ENCODE data around the genes KCNAB1 and SSR3.

DNA sequence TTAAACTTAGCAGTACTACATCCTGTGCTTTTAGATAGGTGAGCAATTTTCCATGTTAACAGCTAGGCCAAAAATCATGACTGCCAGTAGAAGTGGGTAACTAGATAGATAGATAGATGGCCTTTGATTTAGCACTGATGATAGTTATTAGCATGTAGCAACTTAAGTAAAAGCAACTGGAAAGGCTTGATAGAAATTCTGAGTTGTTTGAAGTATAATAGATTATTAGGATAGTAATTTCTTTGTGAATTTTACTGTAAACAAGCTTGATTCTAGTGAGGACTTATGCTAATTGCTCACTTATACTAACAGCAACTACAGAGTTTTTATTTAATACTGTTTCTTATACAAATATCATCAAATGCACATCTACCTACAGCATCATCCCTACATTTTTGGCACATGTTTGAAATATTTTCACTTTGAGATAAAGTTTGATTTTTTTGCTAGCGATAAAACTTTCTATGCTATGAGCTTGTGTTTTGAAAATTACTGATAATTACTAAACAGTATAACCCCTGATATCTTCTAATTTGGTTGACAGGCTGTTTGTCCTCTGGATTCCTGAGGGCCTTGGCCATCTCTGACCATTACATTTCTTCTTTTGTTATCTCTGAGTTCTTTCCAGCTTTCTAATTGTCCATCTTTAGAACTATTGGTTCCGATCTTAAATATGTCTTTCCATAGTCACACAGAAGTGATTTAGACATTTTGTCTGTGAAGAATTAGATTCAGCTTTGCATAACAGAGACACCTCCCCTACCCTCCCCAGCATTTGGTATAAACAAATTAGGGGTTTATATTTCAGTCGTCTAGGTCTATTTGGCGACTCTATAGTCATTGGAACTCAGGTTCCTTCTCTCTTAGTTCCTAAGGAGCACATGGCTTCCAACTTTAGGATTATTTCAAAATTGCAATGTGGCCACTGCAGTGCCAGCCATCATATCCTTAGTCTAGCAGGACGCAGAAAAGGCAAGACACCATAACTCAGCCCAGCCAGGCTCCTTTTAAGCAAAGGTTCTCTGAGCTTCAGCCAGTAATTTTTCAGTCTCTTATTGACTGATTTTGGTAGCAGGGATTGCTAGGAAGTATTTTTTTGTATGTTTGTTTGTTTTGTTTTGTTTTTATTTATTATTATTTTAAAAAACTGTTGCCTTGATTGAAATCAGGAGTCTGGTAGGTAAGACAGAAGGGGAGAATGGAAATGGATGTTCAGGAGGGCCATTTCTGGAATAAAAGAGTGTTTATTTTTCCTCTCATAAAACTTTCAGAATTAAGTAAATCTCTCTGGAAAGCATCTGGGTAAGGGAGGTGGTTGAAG, 37.2 kb downstream of the MBNL1 start:
- PRO-cap = no peak

GRCh38 chr3:152322594-152323176, 54.0 kb downstream of the MBNL1 start:
- PRO-cap = no peak

- PRO-cap = no peak
These were observed 113.1 kb downstream of the MBNL1 start for GRCh38 chr3:152381752-152382280.

GRCh38 chr3:152604251-152604681, 230.7 kb upstream of the P2RY1 start:
- PRO-cap = no peak

- PRO-cap = no peak
These were observed 74.5 kb downstream of the P2RY1 start for GRCh38 chr3:152909297-152910026.

DNA sequence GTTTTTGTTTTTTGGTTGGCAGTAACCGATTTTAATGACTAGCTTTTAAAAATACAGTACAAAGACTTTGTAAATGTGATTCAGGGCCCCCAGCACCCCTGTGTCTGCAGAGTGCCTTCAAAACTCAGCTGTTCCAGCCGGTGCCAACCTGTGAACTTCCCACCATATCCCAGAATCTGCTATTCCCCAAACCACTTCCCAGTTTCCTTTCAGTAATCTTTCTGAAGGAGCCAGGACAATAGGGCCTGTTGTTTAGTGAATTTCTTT, 2.1 kb downstream of the RAP2B start:
- PRO-cap = unidirectional peak, minus-strand start at position 158 of the sequence

DNA sequence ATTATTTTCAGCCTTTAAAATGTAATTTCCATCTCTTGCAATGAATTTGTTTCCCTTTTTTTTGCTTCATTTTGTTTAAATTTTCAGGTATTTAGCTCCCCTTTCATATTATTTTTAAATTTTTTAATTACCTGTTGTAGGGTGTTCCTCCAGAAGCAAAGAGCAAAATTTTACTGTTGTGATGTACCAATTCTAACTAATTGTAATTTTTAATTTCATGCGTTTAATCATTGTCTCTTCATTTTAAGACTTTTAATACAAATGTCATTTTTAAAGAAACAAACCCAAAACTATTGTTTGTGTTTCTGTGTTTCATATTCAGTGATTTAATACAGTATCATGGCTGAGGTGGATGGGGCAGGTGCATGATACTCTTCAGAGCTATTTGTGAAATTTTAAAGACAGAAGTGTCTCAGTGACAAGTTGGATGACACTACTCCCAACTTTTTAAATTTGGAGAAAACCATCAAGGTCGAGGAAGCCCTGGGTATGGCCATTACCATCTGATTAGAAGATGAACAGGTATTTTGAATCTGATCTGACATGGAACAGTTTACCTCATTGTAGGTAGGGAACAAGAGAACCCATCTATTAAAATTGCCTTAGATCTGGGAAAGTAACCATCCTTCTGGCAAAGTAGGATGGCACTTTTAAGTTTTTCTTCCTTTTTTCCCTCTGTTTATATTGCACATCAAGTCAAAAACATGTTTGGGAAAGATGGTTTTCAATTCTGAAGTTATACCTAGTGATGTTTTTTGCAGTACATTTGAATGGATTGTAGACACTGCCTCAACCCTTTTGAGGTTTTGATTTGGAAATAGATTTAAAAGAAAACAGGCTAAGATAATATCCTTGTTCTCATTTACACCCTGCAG, 2.7 kb downstream of the RAP2B start:
- PRO-cap = no peak

DNA sequence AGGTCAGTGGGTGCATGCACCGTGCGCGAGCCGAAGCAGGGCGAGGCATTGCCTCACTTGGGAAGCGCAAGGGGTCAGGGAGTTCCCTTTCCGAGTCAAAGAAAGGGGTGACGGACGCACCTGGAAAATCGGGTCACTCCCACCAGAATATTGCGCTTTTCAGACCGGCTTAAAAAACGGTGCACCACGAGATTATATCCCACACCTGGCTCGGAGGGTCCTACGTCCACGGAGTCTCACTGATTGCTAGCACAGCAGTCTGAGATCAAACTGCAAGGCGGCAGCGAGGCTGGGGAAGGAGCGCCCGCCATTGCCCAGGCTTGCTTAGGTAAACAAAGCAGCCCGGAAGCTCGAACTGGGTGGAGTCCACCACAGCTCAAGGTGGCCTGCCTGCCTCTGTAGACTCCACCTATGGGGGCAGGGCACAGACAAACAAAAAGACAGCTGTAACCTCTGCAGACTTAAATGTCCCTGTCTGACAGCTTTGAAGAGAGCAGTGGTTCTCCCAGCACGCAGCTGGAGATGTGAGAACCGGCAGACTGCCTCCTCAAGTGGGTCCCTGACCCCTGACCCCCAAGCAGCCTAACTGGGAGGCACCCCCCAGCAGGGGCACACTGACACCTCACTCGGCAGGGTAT, 344.6 kb downstream of the RAP2B start:
- PRO-cap = no peak

- PRO-cap = no peak
These were observed 379.8 kb downstream of the RAP2B start for GRCh38 chr3:153541818-153542329.

GRCh38 chr3:153624099-153624724, 462.2 kb downstream of the RAP2B start:
- PRO-cap = no peak

GRCh38 chr3:153624725-153625001, 462.6 kb downstream of the RAP2B start:
- PRO-cap = no peak

DNA sequence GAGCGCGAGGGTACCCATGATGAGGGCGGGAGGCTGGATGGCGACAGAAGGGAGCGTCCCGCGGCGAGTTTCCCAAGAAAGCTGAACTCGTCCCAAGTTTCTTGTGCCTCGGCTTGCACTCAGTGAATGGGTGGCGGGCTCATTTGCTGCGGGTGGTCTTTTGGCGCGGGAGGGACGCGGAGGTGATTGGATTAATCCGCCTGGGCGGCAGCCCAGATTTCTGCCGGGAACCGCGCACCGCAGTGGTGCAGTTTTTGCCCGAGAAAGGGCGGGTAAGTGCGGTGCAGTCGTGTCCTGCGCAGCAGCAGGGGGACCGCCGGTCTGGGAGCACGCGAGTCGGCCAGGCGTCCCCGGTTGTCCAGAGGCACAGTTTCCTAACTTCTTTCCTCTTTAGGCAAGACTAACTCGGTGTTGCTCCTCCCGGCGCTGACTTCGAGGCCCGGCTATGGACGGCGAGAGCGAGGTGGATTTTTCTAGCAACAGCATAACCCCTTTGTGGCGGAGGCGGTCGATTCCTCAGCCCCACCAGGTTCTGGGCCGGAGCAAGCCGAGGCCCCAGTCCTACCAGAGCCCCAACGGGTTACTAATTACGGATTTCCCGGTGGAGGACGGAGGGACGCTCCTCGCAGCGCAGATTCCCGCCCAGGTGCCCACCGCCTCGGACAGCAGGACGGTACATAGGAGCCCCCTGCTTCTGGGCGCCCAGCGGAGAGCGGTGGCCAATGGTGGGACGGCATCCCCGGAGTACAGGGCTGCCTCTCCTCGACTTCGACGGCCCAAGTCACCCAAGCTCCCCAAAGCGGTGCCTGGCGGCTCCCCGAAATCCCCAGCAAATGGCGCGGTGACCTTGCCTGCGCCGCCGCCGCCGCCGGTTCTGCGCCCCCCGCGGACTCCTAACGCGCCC, 610 bp downstream of the ARHGEF26 start:
- PRO-cap = unidirectional peak, plus-strand start at position 215 of the sequence; unidirectional peak, plus-strand start at position 301 of the sequence

DNA sequence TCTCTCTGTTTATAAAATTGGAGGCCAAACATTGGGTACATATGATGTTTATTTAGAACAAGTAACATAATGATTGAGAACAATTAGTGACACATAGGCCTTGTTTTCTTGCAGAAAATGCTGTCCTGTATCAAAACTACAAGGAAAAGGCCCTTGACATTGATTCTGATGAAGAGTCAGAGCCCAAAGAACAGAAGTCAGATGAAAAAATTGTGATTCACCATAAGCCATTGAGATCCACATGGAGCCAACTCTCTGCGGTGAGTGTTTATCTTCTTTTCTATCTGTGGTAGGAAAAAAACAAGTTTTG, 8.2 kb downstream of the ARHGEF26 start:
- PRO-cap = no peak

DNA sequence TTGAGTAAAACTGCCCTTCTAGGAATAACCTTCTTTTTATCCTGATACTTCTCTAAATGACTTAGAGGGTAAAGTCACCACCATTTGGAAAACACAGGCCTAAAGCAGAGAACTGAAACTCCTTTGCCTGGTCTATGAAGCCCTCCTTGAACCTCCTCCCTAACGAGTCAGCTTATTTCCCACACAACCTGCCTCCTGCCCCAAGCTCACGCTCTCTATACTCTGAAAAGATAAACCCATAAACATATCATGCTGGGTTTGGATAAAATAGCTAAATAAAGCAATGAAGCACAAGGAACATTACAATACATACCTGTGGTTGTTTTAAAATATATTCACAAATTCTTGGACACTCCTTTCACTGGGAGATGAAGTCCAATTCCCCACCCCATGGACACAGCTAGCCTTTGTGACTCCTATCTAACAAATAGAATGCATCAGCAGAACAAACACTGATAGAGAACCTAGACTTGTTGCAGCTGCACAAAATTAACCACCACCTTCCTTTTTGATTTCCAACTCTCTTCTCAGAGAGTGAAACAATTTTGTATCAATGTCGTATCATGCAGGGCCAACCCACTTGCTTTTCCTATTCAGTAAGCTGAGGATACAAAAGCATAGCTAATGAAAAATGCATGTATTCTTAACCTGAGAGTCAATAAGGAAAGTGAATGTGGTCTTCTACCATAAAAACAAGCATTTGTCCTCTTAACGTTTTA, 98.1 kb downstream of the PLCH1 start:
- PRO-cap = no peak

GRCh38 chr3:155862629-155863047, 7.8 kb upstream of the GMPS start:
- PRO-cap = unidirectional peak, minus-strand start at chr3:155862728

DNA sequence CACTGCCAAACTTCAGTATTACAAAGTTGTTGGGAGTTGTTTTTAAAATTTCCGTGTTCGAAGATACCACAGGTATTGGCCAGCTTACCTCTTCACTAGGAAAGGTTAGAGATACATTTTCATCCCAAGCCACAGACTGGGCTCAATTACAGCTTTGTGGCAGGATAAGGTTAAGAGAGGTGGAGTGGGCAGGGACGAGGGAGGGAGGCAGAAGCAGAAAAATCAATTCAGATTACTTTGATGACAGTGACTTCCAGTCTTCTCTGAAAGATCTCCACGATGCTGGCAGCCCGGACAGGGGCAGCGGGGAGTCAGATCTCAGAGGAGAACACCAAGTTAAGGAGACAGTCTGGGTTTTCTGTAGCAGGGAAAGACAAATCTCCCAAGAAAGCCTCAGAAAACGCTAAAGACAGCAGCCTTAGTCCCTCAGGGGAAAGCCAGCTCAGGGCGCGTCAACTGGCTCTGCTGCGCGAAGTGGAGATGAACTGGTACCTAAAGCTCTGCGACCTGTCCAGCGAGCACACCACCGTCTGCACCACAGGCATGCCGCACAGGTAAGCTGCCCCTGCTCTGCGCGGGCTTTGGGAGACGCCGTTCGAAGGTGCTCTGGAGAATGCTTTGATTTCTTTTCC, at the start of gene KCNAB1:
Gene KCNAB1, plus strand, starts transcription at position 246 of the 632 bp plus-strand sequence.
- PRO-cap = no peak

GRCh38 chr3:156126993-156127368, 6.6 kb downstream of the KCNAB1 start:
- PRO-cap = no peak

DNA sequence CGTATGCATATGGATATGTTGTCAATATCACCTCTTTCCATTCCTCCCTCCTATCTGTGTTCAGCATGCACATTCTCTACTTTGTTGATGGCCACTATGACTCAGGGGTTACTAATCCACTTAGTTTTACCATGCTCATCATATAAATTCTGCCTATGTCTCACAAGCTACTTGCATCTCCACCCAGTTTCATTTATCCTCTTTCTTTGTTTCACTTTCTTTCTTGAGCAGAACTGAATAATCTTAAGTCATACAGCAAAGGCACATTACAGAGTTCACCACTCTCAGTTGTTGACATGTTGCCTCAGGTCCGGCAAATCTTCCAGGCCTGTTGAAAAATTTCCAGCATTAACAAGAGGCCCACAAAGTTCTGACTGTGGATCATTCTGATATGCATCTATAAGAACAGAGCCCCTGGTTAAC, 71.5 kb downstream of the SSR3 start:
- PRO-cap = no peak

- PRO-cap = unidirectional peak, minus-strand start at chr3:156554891; bidirectional peak, plus-strand start at chr3:156555409, minus-strand start at chr3:156555117
These were observed at the start of gene SSR3 for GRCh38 chr3:156554551-156555525. Gene SSR3 (minus strand): TSS chr3:156555117.

GRCh38 chr3:156675970-156676346, 1.6 kb downstream of the TIPARP start:
- PRO-cap = bidirectional peak, plus-strand start at chr3:156676076, minus-strand start at chr3:156675936; bidirectional peak, plus-strand start at chr3:156676097, minus-strand start at chr3:156676106

All from gallbladder (tissue), 1 donor.